SJCRH30 (cell line): ENCODE measurements around a stretch of chr1.

GRCh38 chr1:180530375-180530911 lies 28.1 kb upstream of the ACBD6 start:
- RAMPAGE, long total RNA, result no peak

GRCh38 chr1:180911871-180912122 lies 900 bp upstream of the KIAA1614 start:
- RAMPAGE, long total RNA, result no peak

DNA sequence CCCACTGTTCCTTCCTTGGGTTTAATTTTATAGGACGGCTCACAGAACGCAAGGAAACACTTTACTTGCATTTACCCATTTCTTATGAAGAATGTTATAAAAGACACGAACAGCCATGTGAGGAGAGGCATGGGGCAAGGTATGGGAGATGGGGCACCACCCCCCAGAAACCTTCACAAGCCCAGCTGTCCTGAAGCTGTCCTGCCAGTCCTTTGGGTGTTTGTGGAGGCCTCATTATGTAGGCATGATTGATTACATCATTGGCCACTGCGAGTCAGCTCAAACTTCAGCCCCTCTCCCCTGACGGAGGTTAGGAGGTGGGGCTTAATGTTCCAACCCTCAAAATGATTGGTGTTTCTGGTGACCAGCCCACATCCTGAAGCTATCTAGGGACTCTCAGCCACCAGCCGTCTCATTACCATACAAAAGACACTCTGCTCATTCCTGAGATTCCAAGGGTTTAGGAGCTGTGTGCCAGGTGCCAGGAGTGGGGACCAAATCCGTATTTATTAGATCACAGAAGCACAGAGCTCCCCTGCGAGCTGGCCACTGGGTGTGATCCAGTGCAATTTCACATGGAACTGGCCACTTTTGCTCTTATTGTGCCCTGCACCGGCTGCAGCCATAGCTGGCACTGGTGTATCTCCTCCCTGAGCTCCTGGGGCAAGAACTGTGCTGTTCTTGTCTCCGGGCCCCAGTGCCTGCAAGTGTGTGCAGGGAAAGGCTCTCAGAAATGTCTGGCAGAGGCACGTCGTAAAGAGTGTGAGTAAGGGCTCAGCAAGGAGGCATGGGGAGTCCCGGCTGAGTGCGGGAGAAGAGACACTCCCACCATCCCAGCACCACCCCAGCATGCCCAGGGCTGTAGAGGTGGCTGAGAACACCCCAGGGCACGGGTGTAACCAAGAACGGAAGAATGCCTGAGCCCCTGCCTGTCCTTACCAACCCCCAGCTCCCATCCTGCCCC lies 10.5 kb downstream of the KIAA1614 start:
- RAMPAGE, long total RNA, result no peak

DNA sequence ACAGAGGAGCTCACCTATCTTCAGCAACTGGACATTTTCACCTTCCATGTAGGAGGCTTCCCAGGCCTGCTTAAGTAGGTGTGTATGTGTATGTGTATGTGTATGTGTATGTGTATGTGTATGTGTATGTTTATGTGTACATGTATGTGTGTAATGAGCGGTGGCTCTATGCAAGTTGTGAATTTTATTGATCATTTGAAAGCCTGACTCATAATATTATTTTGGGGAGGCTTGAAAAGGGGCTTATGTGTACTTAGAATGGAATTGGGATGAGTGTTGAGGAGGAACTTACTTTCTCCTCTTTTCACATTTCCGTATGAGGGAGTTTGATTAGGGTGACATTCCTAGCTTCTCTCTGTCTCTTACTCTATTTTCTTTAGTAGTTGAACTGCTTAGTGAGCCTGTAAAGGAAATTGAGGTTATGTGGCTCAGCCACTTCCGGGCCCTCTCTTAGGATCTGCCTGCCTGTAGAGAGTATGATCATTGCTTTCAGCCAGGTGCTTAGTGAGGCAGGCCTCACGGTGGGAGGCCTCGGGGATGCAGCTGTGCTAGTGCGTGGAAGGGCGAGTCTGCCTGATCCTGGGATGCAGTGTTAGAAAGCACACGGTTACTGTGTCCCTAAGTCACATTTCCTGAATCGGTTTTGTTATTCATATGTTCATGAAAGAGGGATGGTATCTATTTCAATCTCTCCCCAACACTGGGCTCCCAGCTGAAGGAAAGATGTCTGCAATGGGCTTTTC lies 61.0 kb downstream of the IER5 start:
- RAMPAGE, long total RNA, result no peak

GRCh38 chr1:182147259-182147548 lies 85.7 kb upstream of the ZNF648 start:
- RAMPAGE, long total RNA, result no peak

DNA sequence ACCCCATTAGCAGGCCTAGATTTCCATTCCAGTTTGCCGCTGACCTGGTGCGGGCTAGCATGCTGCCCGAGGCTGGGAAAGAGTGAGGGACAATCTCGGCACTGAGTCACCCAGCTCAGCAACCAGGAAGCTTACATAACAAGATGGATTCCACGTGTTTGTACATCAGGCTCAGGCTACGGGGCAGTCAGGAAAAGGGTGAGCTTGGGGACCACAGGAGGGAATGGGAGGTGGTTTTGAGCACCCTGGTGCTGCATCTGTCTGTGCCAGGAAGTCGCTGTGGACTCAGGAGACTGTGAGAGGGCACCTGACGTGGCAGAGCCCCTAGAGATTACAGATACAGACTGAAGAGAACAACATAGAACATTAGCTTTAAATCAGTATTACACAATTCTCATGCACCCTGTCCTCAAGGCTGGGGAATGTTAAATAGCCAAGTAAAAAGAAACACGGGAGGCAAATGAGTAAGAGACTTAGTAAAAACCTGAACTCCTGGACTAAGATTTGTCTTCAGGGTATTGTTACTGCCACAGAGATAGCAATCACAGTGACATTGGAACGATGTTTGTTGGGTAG lies 51.2 kb downstream of the GLUL start:
- RAMPAGE, long total RNA, result no peak

- RAMPAGE, long total RNA, result no peak
Observed at GRCh38 chr1:182351797-182352325, 39.7 kb downstream of the GLUL start.

GRCh38 chr1:182388169-182389287 lies 3.1 kb downstream of the GLUL start:
- RAMPAGE, long total RNA, result no peak

- RAMPAGE, long total RNA, result no peak
Observed at GRCh38 chr1:182611232-182611807, 7.1 kb upstream of the RGS16 start.

- RAMPAGE, long total RNA, result no peak
Observed at GRCh38 chr1:182739533-182739999, 50.0 kb upstream of the NPL start.

DNA sequence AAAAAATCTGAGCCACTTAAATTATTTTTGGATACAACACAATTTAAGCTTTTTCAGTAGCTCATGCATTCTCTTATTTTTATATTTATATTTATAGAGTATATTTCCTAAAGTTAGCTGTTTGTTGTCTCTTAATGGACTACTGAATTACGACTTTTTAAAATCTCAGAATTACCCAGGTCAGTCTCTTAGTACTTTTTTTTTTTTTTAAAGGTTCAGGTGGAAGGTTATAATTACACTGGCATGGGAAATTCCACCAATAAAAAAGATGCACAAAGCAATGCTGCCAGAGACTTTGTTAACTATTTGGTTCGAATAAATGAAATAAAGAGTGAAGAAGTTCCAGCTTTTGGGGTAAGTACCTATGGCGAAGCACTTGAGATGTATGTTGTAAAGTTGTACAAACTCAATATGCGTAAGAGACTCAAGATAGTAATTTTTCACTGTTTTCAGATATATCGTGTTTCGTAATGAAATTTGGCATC lies 4.0 kb downstream of the DHX9 start:
- RAMPAGE, long total RNA, result no peak

DNA sequence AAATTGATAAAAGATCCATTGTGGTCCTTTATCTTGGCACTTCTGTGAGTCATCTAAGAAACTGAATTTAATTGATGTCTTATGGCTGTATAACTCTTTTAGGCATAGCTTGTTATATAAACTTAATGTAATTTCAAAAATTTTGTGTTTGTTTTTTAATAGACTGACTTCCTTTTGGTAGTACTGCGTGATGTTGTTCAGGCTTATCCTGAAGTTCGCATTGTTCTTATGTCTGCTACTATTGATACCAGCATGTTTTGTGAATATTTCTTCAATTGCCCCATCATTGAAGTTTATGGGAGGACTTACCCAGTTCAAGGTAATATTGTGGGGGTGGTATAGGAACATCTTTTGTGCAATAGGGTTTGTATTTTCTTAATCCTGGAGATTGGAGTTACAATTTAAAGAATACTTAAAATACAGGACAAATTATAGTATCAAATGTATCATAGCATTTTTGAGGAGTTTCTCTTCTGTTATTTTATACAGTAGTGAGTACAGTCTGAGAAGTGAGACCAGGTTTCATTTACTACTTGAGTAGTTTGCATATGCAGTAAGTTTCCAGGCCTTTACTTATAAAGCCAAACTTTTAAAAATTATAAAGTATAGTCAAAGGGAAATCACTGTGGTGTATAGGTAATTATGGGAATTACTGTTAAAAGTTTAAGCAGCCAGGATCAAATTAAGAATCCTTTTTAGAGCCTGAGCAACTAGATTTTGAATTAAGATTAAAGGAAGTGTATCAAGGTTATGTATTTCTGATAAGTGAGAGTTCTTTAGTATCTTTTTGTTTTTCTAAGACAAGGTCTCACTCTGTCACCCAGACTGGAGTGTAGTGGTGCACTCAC lies 33.3 kb downstream of the DHX9 start:
- RAMPAGE, long total RNA, result no peak

GRCh38 chr1:182883936-182884160 lies 44.7 kb downstream of the DHX9 start:
- RAMPAGE, long total RNA, result no peak

DNA sequence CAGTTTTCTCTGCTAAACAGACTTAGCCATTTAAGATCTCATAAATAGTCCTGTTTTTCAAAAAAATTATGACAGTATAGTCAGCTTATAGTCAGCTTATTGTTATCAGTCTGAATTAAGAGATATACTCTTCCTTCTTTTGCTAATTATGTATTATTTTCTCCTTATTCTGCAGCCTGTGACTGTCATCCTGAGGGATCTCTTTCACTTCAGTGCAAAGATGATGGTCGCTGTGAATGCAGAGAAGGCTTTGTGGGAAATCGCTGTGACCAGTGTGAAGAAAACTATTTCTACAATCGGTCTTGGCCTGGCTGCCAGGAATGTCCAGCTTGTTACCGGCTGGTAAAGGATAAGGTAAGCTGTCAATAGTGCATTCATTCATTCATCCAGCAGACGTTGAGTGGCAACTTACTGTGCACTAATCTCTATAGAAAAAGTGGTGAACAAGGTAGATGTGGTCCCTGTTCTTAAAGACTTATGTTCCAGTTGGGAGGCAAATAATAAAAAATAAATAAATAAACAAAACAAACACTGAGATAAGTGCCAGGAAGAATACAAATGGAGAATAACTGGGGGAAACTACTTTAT lies 58.9 kb upstream of the LAMC2 start:
- RAMPAGE, long total RNA, result no peak

DNA sequence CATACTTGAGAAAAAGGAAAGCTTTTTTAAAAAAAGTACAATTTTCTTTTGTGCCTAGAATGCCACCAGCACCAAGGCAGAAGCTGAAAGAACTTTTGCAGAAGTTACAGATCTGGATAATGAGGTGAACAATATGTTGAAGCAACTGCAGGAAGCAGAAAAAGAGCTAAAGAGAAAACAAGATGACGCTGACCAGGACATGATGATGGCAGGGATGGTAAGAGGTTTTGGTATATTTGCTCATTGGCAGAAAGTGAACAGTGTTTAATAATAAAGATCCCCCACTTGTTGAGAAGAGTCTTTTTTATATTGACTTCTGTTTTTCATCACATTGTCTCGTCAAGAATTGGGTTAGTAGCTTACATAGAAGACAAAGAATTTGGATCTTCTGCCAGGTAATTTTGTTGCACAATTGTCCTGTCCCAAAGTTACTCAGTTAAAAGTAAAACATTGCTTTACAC lies 48.4 kb upstream of the LAMC2 start:
- RAMPAGE, long total RNA, result no peak

- RAMPAGE, long total RNA, result no peak
Observed at GRCh38 chr1:183140077-183140767, 45.8 kb upstream of the LAMC2 start.

DNA sequence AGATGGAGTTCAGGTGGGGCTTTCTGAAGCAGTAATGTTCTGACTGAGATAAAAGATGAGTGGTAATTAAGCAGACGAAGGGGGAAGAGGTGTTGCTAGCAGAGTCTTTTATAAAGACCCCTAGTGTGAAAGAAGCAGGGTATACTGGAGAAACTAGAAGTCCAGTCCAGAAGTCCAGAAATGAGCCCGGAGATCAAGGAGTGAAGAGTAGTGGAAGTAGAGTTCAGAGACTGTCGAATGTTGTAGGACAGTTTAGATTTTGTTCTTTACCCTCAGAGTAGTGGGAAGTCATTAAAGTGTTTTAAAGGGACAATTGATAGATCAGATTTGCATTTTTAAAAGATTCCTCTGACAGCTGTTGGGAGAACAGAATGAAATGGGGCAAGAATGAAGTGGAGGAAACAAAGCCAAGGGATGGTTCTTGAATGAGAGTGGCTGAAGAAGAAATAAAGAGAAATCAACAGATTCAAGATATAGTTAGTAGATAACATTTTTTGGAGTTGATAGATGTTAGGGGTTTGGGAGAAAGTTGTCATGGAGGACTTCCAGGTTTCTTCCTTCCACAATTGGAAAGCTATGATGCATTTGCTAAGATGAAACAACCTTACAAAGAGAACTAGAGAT lies 39.2 kb downstream of the SMG7 start:
- RAMPAGE, long total RNA, result no peak

- RAMPAGE, long total RNA, result no peak
Observed at GRCh38 chr1:183566724-183567494, 23.4 kb downstream of the NCF2 start.

DNA sequence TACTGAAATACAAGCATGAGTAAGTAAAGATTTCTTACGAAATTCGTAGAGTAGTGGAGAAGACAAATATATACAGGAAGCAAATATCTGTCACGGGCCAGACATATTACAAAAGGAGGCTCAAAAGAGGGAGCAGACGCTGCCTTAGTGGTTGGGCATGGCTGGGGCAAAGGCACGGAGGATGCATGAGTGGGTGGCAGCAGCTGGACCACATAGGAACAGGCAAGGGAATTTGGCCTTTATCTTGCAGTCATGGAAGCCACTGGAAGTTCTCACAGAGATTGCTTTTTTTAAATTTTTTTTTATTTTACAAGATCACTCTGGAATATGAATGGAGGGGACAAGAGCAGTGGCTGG lies 6.7 kb downstream of the NCF2 start:
- RAMPAGE, long total RNA, result no peak

DNA sequence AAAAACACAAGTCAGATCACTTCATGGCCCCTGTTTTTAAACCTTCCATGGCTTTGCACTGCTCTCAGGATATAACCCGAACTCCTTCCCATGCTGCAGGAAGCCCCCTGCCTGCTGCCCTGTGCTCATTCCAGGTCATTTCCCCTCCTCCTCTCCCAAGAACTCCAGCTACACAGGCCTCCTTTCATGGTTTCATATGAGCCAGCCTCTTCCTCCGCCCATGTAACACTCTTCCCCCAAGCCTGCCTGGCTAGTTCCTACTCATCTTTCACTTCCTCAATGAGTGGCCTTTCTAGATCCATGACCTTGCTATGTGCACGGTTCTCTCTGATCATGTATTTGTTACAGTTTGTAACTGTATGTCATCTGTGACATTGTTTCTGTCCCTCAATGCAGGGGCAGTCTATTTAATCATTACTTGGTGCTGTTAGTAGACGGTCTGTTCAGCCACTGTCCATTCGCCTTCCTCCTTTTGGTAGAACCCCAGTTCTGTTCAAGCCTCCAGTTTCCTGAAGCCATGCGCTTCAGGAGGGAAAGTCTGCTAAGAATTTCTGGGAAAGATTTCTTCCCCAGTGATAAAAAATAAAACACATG lies 3.2 kb upstream of the NCF2 start:
- RAMPAGE, long total RNA, result no peak